Ureter (tissue), 1 donor: Measurements from ENCODE around the gene DDX3X.

DNA sequence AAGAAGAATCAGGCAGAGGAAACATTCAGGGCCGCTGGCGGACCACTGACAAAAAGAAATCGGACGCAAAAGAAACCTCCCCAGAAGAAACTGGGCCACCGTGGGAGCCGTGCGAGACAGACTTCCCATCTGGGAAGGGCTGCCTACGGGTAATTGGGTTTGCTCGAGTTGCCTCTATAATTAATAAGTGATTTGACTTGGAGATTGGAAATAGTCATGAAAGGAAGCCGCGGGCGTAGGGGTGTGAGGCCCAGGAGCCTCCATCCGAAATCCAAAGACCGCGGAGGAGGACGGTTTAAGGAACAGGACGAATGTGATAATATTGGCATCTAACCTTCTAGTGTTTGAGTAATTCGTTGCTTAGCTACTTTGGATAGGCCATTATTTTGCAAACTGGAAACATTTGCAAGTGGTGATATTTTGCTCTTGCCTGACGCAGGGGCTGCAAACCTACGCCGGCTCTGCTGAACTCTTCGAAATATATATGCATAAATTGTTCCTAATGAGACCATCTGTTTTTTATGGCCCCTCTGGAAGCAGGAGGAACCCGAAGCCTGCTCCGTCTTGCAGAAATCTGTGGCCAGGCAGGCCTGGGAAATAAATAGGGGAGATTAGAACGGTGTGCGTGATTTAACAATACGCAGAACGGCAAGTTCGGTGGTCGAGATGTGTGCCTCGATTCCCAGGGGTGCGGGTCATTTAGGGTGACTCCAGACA, 90.1 kb downstream of the BCOR start:
- PRO-cap, result no peak

DNA sequence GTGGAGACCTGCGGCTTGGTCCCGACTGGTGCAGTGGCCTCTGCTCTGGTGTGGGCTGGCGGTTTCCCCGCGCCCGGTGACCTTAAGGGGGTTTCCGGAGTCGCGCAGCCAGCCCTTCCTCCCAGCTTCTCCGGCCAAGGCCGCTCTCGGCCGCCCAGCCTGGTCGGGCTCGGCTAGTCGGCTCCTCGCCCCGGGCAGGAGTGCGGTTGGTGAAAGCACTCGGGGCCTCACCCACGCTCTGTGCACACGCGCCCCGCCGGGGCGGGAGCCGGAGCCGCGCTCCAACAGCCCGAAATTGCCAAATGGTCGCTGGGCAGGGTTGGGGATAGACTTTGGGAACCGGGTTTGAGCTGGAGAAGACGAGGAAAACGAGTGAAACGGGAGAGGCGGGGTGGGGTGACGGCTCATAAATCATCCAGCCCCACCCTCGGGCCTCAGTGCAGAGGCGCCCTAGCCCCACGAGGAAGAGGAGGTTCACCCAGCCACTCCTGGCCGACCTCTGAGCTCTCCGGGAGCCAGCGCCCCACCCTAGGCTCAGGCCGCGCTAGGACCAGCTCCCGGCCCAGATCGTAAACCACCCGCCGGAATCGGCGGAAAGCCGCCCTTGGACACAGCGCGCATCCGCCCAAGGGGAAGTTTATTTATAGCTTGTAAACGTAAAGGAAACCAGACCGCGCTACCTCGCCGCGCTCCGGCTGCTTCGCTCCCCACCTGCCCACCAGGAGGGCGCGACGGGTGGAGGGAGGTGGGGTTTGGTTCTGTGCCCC, 84.6 kb downstream of the BCOR start:
- PRO-cap, result bidirectional peak, plus-strand start at position 176 of the sequence, minus-strand start at position 202 of the sequence; bidirectional peak, plus-strand start at position 577 of the sequence, minus-strand start at position 501 of the sequence; bidirectional peak, plus-strand start outside the sequence, minus-strand start at position 719 of the sequence

GRCh38 chrX:40072781-40073976, 24.6 kb downstream of the BCOR start:
- PRO-cap, result no peak

DNA sequence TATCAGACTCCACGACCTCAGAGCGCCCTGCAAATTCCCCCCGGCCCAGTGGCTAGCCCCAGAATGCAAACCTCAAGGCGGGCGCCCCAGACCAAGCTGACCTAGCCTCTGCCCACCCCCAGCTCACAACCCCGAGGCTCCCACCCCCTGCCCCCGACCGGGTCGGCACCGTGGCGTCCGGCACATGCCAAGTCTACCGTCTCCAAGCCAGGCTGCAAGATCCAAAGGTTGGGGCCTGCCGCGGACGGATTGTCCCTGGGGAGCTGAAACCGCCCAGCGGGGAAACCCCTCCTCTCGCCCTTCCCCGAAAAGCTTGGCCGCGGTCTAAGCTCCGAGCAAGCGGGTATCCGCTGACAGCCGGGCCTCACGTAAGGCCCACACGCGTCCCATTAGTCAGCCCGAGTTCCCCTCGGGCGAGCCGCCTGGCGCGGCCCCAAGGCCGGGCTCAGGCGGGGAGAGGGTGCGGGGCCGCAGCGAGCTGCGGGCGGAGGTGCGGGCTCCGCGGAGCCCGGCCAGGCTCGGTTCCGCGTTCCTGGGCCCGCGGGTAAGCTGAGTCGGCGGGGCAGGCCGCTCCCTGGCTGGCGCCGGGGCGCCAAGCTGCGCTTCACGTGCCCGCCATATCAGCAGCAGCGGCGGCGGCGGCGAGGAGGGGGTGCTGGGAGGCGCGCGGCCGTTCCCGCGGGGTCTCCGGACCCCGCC, 6.9 kb upstream of the BCOR start:
- PRO-cap, result bidirectional peak, plus-strand start at position 448 of the sequence, minus-strand start at position 315 of the sequence

DNA sequence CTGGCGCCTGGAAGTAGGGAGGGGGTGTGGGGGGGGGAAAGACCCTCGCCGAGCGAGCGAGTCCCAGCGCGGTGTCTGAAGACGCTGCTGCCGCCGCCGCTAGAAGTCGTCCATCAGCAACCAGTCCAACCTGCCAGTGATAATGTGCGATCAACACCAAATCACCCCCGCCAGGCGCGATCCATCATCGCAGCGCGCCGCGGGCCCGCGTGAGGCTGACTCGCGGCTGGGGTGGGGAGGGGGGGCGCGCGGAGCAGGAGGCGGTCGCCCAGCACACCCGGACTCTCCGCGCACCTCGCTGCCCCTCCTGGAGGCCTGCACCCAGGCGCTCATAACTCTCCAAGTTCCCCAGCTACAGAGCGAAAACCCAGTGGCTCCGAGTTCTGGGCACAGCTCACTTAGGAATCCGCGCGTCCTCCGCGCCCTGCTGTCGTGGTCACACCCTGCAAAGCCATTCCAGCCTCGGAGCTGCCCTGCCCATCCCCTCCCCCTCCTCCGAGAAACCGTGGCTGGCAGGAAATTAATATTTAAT, 57.9 kb upstream of the BCOR start:
- PRO-cap, result no peak

DNA sequence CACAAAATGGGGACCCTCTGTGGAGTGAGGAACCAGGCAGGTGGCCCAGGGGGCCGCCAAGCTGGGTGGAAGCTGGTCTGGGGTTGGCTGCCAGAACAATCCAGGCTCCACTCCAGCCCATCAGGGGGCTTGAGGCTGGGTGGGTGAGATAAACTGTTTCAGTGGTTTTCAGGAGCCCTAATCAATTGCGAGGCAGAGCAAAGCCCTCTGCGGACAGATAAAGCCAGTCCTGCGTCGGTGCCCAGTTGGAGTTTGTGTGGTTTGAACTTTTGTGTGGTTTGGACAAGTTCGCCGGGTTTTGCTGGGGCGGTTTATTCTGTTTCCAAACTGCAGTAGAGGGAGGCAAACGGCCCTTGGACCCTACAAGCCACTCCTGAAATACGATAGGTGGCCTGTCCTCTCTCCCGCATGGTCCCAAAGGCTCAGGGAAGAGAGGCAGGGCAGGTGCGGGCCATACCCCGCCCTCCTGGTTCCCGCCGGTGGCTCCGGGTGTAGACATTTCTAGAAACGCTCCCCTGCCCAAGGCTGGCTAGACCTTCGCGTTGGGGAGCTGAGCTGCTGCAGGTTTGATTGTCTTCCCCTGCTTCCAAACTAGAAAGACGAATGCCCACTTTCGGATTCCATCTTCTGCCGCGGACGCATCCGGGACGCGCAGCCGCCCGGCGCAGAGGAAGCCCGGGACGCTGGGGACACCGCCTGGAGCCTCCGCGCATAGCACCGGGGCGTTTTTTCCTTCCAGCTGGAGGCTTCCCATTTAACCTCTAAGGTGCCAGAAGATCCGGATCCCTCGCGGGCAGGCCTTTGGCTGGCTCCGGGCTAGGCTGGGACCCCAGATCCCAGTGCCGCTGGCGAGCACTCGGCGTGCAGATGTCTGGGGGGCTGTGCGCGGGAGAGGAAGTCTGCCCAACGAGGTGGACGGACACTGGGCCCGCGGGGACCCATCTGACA, 169.0 kb upstream of the BCOR start:
- PRO-cap, result bidirectional peak, plus-strand start at position 764 of the sequence, minus-strand start at position 642 of the sequence

GRCh38 chrX:40434751-40435416, 145.9 kb upstream of the ATP6AP2 start:
- PRO-cap, result no peak

- PRO-cap, result bidirectional peak, plus-strand start at chrX:40580931, minus-strand start at chrX:40580728
Measured at GRCh38 chrX:40580338-40580836, 383 bp upstream of the ATP6AP2 start.

GRCh38 chrX:41333705-41334400, at the start of gene DDX3X:
Gene DDX3X (plus strand): TSS chrX:41334162.
- PRO-cap, result bidirectional peak, plus-strand start at chrX:41333913, minus-strand start at chrX:41333918; bidirectional peak, plus-strand start at chrX:41334162, minus-strand start at chrX:41334071

DNA sequence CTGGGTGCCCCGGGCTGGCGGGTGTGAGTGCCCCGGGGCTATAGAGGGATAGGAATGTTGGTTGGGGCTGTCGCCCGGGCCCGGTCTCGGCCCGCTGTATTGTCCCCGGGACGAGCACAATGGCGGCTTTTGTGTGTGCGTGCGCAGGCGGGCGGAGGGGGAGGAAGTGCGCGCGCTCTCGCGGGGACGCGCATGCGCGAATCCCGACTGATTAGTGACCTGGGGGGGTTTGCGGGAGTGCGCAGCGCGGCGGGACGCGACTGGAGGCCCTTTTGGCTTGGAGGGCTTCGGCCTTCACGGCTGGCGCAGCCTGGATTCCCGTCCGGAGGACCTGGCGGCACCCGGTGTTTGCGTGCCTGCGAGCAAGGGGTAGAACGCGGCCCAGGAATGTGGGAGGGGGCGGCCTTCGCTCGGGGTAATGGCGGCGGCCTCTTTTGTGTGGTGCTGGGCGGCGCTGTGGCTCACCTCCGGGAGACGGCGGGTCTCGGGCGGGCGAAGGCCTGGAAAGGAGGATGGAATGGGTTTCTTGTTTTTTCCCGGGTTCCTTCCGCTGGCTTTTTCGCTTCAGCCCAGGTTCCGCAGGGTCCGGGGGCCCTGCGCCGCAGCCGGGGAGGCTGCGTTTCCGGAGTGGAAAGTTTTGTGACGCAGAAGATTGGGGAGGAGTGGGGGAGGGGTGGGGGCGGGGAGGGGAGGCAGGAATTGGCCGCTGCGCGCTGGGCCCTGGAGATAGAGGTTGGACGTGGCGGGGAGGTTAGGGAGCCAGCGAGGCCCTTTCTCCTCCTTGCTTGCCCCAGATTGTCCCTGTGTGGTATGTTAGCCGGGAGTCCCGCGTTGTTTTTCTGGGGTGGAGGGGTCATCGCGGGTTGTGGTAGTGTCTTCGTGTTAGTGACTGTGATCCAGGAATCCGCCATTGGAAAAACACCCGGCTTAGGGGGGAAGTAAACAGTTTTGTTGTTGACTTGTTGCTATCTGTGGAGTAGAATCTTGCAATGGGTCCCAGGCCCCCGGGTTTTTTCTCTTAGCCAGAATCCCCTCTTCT, 758 bp downstream of the DDX3X start:
- PRO-cap, result bidirectional peak, plus-strand start at position 214 of the sequence, minus-strand start at position 91 of the sequence; bidirectional peak, plus-strand start at position 729 of the sequence, minus-strand start at position 624 of the sequence

- PRO-cap, result no peak
Measured at GRCh38 chrX:41335440-41335663, 1.4 kb downstream of the DDX3X start.

DNA sequence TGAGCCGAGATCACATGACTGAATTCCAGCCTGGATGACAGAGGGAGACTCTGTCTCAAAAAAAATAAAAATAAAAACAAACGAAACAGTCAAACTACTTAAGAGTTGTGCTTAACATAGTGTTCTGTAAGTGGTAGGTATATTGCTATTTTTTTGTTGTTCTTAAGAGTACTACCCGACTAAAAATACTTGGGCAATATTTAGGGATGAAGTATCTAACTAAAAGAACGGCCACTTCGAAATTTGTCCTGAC, 2.6 kb downstream of the DDX3X start:
- PRO-cap, result no peak

DNA sequence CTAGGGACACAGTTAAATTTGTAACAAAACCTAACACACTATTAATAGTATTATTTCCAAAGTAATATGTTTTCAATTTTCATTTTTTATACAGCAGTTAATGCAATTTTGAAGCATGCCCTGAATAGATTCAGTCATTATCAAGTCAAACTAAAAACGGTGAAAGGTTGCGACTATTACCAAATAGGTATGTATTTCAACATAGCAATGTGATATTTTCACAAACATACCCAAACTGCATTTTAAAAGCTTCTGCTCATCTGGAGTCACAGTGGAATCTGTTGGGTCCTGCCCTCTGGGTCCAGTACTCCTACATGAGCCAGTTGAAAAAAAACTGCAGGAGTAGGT, 850 bp downstream of the GPR34 start:
- PRO-cap, result no peak

- PRO-cap, result no peak
Measured at GRCh38 chrX:41718772-41718973, 5.3 kb upstream of the GPR82 start.

- PRO-cap, result no peak
Measured at GRCh38 chrX:41922534-41922880, 847 bp downstream of the CASK start.

DNA sequence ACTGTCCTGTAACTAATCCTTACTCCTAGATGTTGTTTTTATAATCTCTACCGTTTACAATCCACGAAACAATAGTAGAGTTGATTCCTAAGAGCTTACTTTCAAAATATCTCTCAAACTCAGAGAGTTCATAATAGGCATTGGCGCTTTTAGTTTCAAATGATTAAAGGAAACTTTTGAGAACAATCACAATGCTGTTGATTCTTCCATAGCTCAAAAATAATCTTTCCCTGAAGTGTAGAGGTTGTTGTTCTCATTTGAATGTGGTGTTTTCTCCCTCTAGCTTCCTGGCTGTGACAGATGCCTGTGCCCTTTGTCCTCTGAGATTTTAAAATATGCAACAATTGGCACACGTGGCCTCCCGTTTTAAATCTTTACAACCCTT, 22.7 kb upstream of the CASK start:
- PRO-cap, result no peak

DNA sequence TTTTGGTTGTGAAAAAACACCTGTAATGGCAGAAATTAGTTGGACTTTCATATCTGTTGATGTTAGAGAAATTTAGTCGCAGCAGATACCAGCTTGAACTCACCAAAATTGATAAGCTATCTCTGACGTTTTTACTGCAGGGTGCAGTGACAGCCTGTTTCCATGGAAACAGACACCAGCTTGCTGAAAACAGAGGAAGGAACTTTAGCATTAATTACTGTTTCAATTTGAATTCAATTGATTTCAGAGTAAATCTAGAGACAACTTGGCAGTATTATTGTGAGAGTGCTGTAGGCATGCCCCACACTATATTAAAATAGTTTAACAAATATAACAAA, 246.5 kb downstream of the PPP1R2C start:
- PRO-cap, result no peak

- PRO-cap, result no peak
Measured at GRCh38 chrX:43311523-43312055, 344.5 kb upstream of the MAOA start.

DNA sequence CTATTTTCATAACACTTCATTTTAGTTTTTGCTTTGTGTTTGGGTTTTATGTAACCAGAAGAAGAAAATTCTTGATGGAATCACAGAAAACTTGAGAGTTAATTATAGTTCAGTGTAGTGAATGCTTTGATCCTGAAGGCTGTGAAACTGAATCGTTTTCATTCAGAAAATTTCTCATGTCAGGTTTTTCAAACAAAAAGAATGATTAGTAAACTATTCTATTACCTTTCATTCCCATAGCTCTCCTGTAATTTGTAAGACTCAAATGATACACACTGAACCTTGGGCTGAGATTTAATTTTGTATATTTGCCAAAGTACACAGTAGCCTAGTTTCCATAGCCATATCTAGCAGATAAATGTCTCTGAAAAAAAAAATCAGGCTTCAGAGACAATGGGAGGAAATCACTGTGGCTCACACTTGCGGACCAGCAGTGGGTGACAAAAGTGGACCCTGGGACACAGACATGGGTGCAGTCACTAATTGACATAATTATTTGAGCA, 46.5 kb downstream of the MAOA start:
- PRO-cap, result no peak

DNA sequence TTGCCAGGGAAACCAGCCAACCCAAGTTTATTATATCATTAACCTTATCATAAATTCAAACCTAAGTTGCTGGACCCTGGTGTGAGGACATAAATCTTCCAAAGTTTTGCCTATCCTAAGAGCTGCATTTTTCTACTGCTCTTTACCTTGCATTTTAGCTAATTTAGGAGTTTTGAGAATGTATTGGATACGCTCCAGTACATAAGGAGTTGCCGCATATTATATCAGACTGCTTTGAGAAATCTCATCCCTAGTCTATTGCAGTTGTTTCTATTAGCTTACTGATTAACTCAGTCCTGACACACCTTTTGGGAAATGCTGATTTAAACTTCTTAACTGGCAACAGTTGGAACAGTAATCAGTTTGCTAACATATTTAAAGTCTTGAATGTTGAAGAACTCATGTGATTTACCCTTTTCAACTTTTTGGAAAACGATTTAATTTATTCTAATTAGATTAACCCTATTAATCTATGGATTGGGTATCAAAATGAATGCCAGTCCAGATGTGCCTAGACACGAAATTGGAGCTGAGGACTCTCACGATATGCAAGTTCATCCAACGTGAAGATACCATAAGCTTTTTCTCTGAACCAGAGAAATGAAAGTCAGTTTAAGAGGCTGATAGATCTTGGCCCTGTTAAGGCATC, 89.9 kb downstream of the MAOA start:
- PRO-cap, result no peak